Mesenchymal stem cell of Wharton's jelly (primary cell): ENCODE data around the genes SAP130 and TUBA3E.

- CAGE, long polyA plus RNA, result no peak
Measured at GRCh38 chr2:127514212-127514994, 11.9 kb downstream of the IWS1 start.

DNA sequence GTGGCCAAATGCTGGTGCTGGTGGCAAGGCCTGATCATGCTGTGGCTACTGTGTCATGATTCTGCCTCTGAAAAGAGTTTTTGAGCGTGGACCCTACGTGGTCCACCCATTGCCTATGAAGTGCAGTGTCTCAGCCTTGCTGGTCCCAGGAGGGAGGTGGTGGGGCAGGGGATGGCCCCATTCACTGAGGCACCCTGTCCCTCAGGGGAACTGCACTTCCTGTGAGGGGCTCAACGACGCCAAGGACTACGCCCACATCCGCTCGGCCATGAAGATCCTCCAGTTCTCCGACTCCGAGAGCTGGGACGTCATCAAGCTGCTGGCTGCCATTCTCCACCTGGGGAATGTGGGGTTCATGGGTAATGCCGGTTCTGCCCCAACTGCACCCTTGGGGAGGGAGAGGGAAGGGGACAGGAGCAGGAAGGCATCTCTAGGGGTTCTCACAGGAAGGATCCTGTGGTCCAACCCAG, 42.5 kb downstream of the MYO7B start:
- CAGE, long polyA plus RNA, result no peak

DNA sequence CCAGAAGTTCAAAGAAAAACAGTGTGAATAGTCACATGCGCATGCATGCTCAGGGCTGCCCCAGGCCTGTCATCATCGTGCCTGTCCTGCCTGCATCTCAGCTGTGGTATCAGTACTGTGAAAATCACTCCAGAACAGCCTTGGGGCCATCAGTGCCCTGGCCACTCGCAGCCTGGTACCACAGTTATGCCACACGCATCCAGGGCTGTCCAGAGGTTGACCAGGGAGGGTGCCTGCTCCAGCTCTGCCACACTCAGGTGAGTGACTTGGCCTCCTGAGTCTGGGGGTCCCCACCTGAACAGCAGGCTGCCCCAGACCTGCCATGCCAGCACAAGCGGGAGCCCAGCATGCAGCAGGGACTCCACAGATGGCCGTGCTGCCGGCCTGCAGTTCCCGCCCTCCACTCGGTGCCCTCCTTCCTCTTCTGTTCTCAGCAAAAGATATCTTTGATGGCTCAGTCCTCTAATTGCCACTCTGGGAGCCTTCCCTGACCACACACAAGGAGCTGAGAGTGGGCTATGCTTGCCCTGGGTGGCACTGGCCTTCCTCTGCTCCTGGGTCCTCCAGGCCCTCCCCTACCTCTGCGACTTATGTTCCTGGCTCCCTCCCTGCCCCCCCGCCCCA, 12.2 kb downstream of the LIMS2 start:
- CAGE, long polyA plus RNA, result no peak

- CAGE, long polyA plus RNA, result no peak
Measured at GRCh38 chr2:127671660-127672313, 3.5 kb downstream of the LIMS2 start.

GRCh38 chr2:127678897-127679340, 3.6 kb upstream of the LIMS2 start:
- CAGE, long polyA plus RNA, result no peak

- CAGE, long polyA plus RNA, result no peak
Measured at GRCh38 chr2:127864881-127865389, 7.0 kb upstream of the POLR2D start.

DNA sequence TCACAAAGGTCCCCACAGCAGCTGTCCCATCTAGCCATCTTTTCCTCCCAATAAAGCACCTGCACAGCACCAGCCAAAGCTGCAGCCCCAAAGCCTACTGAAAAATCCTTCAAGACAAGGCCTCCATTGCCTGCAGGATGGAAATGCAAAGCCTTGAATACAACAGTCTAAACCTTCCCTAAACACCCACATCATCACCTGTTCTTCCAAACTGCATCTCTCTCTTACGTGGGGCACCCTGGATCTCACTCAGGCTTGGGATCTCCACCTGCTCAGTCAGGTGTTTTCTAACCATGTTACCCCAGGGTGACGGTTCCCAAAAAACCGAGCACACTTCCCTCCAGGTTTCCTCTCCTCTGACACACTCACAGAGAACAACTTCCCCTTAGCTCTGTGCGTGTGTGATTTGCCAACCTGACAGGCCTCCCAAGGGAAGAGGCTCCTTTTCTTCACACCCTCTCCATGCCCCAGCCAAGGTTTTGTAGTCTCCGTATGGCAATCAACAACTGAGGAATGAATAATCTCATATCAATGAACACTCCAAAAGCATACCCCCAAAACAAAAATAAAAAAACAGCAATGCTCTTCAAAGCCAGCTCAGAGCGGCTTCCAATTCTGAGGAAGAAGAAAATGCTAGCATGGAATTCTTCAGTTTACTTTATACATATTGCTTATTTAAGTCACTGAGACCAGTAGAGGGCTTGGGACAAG, 13.0 kb downstream of the AMMECR1L start:
- CAGE, long polyA plus RNA, result no peak

GRCh38 chr2:127884238-127885124, 1.3 kb downstream of the AMMECR1L start:
- CAGE, long polyA plus RNA, result no peak

GRCh38 chr2:127888946-127889459, 3.2 kb upstream of the AMMECR1L start:
- CAGE, long polyA plus RNA, result no peak

GRCh38 chr2:128012702-128013135, 15.1 kb downstream of the SAP130 start:
- CAGE, long polyA plus RNA, result no peak

GRCh38 chr2:128027442-128028183, at the start of gene SAP130:
SAP130 (minus strand) TSS chr2:128028059.
- CAGE, long polyA plus RNA, result no peak

DNA sequence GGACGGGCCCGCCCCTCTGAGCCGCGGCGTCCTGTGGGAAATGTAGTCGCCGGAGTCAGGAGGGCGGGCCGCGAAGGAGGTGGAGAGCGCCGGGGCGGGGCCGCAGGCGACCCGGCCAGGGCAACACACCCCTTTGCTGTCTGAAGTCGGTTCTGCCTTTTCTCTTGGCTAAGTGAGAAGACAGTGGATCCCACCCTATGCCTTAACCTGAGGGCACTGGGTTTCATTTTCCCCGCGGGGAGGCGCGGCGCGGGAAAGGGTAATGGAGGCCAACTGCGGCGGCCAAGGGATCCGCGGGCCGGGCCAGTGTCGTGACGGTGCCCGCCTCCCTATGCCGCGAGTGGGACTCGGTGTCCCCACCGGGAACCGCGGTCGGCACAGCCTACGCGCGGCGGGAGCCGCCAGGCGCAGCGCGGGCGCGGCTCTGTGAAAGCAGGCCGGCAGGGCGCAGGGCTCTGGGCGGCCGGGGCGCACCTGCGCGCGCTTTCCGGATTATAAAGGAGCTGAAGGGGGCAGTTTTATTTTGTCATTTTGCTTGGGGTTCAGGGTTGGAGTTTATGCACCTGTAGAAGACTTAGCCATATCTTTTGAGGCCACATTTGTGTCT, 428 bp upstream of the SAP130 start:
- CAGE, long polyA plus RNA, result no peak

DNA sequence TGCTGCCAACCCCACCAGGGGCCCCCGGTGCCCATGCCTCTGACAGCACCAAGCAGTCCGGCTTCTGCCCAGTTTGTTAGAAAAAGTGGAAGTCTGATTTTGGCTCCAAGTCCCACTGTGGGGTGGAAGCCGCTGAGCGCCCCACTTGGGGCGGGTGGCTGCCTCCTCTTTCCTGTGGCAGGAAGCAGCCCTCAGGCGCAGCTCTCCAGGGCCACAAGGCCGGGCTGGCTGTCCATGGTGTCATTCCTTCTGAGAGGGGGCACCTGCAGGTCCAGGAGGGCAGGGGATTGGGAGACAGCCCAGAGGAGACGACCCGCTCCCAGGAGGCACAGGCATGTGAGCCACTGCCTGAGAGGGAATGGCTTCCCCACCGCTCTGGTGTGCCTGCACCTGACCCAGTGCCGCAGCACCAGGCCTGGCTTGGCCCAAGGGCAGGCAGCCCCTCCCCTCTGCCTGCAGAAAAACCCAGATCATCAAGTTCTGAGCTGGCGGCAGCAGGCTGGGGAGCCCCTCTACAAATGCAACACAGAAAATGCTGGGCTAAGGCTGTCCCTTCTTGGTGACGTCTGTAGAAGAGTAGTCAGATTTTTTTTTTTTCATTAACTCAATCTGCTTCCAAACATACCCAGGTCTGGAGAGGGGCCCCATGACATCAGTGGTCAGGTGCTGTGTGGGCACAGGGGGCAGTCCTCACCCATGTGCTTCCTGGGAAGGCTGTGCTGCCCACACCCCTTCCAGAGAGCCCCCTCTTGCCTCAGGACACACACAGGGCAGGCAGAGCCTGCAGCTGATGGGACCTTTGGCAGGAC, 38.4 kb downstream of the HS6ST1 start:
- CAGE, long polyA plus RNA, result no peak

DNA sequence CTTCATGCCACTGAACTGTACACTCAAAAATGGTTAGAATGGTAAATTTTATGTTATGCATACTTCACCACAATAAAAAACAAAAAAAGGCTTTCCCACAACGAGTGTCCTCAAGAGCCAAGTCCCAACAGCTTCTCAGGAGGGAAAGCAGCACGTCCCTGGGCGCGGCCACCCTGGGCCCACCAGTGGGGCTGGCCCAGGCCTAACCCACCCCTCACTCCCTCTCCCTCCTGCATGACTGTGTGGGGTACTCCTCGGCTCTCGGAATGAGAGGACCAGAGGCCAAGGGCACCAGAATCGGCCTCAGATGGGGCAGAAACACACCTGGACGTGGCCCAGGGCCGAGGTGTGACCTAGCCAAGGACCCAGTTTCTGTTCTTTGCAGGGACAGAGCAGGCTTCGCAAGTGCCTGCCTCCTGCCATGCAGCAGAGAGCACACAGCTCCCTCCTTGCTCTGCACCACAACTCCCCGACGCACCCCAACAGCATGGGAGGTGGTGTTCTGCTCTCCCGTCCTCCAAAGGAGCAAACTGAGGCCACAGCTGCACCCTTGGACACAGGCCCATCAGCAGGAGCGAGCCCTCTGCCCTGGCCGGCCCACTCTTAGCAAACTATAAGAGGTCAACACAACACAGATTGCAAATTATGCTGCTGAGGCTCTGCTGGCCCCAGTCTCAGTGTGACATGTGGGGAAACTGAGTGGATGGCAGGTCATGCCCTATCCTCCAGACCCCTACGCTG, 19.7 kb downstream of the HS6ST1 start:
- CAGE, long polyA plus RNA, result no peak

- CAGE, long polyA plus RNA, result no peak
Measured at GRCh38 chr2:129191406-129191947, 788.0 kb upstream of the RAB6C start.

DNA sequence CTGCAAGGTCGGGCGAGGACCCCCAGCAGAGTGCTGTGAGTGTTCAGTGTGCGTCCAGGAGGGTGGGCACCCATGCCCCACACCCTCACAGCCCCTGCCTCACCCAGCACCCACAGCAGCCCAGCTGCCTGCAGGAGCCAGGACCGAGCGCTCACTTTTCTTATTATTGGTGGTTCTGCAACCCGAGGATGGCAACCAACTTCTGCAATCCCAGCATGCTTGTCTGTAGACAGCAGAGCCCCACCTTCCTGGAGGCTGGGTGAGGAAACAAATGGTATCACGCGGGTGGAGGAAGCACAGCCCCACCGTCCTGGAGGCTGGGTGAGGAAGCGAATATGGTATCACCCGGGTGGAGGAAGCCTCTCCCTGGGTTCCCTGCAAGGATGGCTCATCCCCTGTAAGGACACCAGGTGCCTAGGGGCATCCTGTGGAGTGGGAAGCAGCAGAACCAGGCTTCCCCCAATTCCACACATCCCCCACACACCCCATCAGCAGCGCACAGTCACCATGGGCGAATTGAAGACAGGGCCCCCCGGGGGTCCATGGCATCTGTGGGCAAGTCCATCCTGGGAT, 220.6 kb upstream of the RAB6C start:
- CAGE, long polyA plus RNA, result no peak

- CAGE, long polyA plus RNA, result no peak
Measured at GRCh38 chr2:130129523-130129977, 528 bp upstream of the POTEF start.

DNA sequence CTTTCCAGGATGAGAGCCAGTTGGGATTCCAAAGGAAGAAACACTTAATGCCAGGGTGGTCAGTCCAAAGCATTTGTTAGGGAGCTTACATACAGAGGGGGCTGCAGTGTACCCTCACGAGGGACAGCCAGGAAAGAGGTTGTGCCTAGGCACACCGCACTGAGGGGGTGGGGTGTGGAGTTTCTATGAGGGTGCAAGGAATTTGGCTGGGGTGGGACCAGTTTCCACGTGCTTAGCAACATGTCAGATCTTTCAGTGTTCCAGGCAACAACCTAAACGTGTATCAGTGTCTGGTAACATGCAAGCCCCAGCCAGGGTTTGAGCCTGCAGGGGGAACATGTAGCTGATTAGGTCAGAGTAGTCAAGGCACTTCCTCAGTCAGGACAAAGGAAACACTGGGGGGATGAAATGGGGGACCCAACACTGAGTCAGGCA, 7.0 kb downstream of the MZT2B start:
- CAGE, long polyA plus RNA, result no peak

DNA sequence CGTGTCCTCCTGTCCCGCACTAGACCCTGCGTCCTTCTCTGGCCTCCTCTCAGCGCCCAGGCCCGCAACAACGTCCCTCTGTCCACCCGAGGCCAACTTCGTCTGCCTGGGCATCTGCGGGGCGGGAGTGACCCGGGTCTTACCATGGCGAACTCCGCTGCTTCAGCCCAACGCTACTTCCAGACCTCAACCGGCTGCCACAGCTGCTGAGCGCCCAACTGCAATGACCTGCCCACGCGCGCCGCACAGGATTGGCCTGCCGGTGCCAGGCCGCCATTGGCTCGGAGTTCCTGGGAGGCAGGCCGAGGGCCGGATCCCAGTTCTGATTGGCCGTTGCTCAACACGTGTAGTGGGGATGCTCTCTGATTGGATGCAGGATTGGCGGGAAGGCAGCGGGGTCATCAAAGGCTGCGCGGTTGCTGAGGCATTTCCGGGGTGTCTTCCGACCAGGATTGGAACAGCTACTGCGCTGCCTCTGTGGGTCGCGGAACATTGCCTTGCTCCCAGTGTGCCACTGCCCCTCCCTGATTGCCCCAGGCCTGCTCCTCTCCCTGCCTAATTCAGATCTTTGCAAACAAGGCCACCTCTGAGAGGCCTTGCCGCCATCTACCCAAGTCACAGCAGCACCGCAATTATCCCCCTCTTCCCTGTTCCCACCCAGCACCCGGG, at the start of gene TUBA3E:
Gene TUBA3E (minus strand): TSS at position 225 of the 669 bp plus-strand sequence.
- CAGE, long polyA plus RNA, result no peak

DNA sequence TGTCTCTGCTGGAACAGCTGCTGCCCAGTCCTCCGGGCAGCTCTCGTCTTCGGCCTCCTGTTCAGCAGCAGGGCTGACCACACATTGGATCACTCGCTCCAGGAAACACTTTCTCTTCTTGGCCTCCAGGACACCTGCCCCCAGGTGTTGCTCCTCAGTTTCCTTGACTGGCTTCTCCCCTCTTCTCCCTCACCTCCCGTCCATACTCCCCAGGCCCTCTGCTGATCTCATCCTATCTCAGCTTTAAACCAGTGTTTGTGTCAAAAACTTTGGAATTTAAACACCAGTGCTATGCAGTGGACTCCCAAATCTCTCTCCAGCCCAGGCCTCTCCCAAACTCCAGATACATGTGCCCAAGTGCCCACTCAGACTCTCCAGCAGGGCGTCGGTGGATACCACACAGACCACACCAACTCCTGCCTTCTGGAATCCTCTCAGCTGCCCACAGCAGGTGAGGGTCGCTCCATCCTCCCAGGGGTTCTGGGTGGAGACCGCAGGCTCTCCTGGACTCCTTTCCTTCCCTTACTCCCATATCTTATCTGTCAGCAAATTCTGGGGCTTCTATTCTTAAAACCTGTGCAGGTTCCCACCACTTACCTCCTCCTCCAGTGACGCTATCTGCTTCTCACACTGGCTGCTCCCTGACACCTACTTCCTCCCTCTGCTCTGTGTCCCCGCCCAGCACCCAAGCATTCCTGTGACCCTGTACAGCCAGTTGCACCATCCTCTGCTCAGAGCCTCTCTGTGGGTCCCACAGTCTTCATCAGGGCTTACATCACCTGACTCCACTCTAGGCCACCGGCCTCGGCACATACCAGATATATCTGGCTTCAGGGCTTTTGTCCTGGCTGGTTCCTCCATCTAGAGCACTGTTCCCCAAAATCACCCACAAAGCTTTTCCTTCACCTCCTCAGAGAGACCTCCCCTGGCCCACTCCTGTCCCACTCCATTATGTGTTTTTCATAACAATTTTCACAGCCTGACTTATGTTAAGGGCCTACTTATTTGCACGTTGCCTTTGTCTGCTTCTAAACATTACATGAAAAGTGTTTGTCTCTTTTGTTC, 2.0 kb downstream of the CCDC115 start:
- CAGE, long polyA plus RNA, result no peak